Tongue (tissue), 2 donors: Measurements from ENCODE around the genes STX19, NSUN3 and OR5AC2.

GRCh38 chr3:89747279-89747935, 640.0 kb downstream of the EPHA3 start:
- RAMPAGE, long total RNA: no peak

- RAMPAGE, long total RNA: no peak
These were observed at the start of gene STX19 for GRCh38 chr3:94028241-94029049. Gene STX19 (minus strand): TSS chr3:94028597.

- RAMPAGE, long total RNA: no peak
These were observed at the start of gene NSUN3 for GRCh38 chr3:94062586-94063647. Gene NSUN3 (plus strand): TSS chr3:94063061.

GRCh38 chr3:95721802-95722352, 1092.5 kb upstream of the EPHA6 start:
- RAMPAGE, long total RNA: no peak

- RAMPAGE, long total RNA: no peak
These were observed 490.9 kb upstream of the EPHA6 start for GRCh38 chr3:96323559-96323924.

- RAMPAGE, long total RNA: no peak
These were observed at the start of gene OR5AC2 for GRCh38 chr3:98086952-98087226. Gene OR5AC2 (plus strand): TSS chr3:98087173.

- RAMPAGE, long total RNA: no peak
These were observed 28.5 kb upstream of the OR5K4 start for GRCh38 chr3:98325010-98325676.

- RAMPAGE, long total RNA: no peak
These were observed 2.8 kb upstream of the CLDND1 start for GRCh38 chr3:98525418-98525923.

DNA sequence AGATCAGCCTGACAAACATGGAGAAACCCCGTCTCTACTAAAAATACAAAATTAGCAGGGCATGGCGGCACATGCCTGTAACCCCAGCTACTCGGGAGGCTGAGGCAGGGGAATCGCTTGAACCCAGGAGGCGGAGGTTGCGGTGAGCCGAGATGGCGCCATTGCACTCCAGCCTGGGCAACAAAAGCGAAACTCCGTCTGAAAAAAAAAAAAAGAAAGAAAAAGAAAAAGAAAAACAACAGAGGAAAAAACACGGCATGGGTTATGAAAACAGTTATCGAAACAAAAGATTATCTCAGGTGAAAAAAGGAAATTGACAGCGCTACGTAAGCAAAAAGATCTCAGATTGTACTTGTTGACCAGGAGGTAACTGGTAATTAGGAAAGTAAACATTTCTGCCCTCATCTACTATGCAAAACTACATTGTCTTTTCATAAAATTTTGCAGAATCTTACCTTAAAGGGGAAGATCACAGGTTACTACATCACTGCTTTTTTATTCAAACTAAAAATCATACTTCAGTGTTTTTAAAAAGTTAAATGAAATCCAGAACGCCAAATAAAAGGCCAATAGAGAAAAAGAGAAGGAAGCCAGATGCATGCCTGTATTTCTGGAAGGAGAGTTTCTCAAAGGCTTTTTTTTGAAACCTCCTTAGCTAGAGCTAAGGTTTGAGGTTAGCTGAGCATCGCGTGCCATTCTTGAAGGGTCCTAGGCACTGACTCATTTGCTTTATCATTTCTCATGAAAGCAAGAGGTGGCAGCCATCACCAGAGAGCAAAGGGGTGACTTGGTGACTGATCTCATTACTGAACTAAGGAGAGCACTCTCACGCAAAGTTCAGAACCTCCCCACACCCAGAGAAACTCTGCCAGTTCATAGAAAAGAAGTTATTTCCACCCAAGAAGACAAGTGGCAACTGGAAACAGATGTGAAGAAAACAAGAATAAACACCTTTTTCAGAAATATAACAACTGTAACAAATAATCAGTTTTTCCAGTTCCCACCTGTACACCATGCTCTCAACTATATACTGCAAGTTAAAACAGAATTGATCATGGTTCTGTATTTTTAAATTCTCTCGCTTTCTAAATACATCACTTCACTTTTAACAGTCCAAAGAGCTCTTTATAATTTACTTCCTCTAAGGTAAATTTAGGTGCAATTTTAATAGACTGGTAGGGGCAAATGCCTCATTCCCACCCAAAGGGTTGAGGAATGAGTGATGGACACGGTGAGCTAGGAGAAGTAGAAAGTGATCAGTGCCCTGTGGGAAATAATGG, 24.3 kb downstream of the GPR15 start:
- RAMPAGE, long total RNA: no peak

GRCh38 chr3:98785019-98785686, 22.0 kb downstream of the ST3GAL6 start:
- RAMPAGE, long total RNA: no peak

DNA sequence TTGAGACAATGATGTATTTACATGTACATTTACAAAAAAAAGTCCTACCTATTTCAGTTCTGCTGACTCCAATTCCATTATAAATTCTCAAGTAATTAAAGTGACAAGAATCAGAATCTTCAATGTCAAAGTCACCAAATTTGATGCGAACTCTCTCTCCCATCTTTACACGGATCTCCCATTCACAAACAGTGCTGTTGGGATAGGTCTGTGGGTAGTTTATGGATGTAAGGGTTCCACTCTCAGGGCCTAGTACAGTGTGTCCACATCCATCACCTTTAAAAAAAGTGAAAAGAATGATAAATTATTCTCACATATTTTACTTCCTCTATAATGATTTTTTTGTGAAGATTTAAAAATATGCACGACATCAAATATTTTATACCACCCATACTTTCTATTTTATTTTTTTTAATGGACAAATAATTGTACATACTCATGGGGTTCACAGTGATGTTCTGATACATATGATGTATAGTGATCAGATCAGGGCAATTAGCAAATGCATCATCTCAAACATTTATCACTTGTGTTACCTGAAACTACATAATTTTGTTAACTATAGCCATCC, 19.9 kb downstream of the DCBLD2 start:
- RAMPAGE, long total RNA: no peak

GRCh38 chr3:98901917-98902959, 743 bp upstream of the DCBLD2 start:
- RAMPAGE, long total RNA: no peak

DNA sequence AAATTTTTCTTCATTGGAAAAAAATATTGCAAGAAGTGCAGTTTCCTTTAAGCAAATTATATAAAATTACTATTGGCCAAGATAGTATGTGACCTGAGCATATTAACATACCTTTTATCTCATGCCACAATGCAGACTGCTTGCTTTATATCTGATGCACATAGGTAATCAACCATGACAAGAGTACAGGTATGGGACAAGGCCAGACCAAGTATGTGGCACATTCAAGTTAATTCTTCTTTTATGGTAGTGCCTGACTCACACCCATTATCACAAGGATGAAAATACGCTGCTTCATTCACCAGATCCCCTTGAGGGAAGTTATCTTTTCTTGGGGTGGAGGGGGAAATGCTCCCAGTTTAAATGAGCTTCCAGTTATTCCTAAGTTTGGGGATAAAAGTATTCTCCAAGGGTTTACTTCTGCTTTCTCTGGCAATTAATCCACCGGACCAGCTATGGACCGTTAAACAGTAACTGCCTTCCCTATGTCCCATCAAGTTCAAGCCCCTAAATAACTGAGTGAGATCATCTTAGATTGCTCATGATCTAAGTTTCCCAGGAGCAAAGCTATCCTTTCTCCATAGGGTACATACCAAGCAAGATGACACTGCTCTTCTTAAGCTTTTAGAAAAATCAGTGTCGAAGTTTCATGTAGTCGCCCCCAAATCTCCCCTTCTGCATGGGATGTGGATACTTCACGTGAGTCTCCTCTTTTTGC, 1.9 kb downstream of the COL8A1 start:
- RAMPAGE, long total RNA: no peak

- RAMPAGE, long total RNA: no peak
These were observed 2.7 kb downstream of the COL8A1 start for GRCh38 chr3:99641052-99641524.

DNA sequence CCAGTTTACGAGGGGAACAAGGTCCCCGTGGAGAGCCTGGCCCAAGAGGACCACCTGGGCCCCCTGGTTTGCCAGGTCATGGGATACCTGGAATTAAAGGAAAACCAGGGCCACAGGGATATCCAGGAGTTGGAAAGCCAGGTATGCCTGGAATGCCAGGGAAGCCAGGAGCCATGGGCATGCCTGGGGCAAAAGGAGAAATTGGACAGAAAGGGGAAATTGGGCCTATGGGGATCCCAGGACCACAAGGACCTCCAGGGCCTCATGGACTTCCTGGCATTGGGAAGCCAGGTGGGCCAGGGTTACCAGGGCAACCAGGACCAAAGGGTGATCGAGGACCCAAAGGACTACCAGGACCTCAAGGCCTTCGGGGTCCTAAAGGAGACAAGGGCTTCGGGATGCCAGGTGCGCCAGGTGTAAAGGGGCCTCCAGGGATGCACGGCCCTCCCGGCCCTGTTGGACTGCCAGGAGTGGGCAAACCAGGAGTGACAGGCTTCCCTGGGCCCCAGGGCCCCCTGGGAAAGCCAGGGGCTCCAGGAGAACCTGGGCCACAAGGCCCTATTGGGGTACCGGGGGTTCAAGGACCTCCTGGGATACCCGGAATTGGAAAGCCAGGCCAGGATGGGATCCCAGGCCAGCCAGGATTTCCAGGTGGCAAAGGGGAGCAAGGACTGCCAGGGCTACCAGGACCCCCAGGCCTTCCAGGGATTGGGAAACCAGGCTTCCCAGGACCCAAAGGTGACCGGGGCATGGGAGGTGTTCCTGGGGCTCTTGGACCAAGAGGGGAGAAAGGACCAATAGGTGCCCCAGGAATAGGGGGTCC, 23.2 kb upstream of the CMSS1 start:
- RAMPAGE, long total RNA: no peak

DNA sequence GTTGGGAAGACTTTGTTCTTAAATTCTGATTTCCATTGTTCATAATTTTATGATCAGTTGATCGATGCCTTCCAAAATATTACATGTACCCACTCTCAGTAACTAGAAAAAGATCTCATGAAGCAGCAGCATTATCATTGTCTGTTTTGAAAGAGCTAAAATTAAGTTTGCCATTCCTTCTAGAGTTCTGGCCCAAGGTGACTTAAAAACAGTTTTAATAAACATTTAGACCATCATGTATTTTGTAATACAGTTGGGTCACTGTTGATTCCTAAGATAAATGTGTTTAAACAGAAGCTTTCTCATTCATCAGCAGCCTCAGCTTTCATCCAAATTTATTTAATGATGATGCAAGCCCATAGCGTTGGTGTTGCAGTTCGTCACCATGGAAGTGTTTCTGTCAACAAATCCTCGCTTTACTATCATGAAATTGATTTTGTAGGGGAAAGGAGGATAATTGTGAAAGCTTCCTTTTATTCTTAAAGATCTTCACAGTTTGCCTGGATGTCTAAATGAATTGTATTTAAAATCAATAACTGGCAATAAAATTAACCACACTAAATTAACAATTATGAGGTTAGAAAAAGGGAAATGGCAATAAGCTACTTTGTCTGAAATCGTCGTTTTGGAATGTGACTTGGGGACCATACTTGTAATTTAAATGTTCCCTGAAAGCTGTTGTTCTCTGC, 28.8 kb downstream of the CMSS1 start:
- RAMPAGE, long total RNA: no peak

DNA sequence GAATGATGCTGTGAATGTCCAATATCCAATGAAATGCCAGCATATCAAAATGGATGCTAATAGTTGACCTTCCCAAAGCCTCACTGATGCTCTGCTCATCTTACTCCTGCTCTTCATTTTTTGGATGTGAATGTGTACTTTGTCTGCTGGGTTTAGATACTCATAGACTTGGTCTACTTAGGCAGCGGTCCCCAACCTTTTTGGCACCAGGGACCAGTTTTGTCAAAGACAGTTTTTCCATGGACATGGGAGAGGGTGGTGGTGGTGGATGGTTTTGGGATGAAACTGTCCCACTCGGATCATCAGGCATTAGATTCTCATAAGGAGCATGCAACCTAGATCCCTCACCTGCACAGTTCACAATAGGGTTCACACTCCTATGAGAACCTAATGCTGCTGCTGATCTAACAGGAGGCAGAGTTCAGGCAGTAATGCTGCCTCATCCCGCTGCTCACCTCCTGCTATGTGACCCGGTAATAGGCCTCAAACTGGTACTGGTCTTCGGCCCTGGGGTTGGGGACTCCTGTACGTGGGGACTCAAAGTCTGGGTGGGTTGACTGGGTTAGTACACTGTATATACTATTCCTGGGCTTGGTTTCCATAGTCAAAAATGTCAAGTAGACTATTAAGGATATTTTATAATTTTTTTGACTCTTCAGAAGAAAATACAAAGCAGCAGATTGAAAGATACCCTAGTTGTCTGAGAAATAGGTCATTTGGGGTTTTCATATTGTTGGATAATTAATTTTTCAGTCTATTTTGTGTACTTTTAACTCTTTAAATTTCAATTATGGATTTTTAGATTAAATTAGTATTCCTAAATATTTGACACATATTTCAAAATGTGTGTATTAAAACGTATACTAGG, 45.4 kb downstream of the CMSS1 start:
- RAMPAGE, long total RNA: no peak

- RAMPAGE, long total RNA: no peak
These were observed 120.7 kb downstream of the CMSS1 start for GRCh38 chr3:99938196-99939022.

GRCh38 chr3:99966892-99967598, 147.3 kb downstream of the FILIP1L start:
- RAMPAGE, long total RNA: no peak

- RAMPAGE, long total RNA: no peak
These were observed 90.5 kb downstream of the FILIP1L start for GRCh38 chr3:100023884-100024216.